Measurements from ENCODE around the gene EMC6.

DNA sequence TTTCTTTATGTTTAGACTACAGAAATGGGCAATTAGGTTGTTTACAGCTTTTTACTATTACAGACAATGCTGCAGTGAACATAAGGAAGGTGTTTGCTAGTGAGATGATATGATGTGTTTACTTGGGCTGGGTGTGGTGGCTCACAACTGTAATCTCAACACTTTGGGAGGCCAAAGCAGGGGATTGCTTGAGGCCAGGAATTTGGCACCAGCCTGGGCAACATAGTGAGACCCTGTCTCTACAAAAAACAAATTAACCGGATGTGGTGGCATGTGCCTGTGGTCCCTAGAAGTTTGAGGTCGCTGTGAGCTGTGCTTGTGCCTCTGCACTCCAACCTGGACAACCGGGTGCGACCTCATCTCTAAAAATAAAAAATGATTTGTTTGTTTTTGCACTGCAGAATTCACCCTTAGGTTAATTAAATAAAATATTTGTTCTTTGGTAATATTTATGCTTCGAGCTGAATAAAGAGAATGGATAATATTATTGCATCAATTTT, 15.0 kb downstream of the PAFAH1B1 start:
- PRO-cap, result no peak
- RAMPAGE, long total RNA, result no peak
- RRBS, result 74% methylated on average over 2 of the region's 5 CpGs

DNA sequence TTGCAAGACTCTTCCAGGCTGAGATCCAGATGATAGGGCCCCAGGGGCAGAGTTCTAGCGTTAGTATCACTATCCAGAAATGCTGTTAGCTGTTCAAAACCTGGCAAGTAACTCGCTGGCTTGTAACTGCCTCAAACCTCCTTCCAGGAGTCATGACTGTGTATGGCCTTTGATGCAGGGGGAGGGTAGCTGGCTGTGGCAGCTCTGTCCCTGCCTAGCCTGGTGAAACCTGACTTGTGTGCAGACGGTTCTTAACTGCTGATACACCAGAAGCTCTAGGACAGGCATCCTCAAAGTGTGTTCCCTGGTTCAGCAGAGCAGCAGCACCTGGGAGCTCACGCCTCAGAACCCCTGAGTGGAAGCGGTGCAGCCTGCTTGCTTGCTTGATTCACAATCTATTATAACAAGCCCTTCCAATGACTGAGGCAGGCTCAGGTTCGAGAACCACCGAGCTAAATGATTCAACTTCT, 24.7 kb downstream of the CLUH start:
- PRO-cap, result no peak
- RAMPAGE, long total RNA, result no peak
- RRBS, result no CpG with 5 or more reads among the region's 7 CpGs

- PRO-cap, result no peak
- RAMPAGE, long total RNA, result no peak
- RRBS, result 93% methylated on average over 7 of the region's 20 CpGs
Observed at GRCh38 chr17:2703166-2703629, 8.4 kb downstream of the CLUH start.

- PRO-cap, result no peak
- RAMPAGE, long total RNA, result no peak
- RRBS, result no CpG with 5 or more reads among the region's 7 CpGs
Observed at GRCh38 chr17:2708161-2708669, 3.3 kb downstream of the CLUH start.

GRCh38 chr17:2756191-2756563, 6.7 kb upstream of the CCDC92B start:
- PRO-cap, result no peak
- RAMPAGE, long total RNA, result no peak
- RRBS, result no CpG with 5 or more reads among the region's 17 CpGs

GRCh38 chr17:2777399-2777836, 18.8 kb upstream of the RAP1GAP2 start:
- PRO-cap, result no peak
- RAMPAGE, long total RNA, result no peak
- RRBS, result 17% methylated on average over 3 of the region's 7 CpGs

DNA sequence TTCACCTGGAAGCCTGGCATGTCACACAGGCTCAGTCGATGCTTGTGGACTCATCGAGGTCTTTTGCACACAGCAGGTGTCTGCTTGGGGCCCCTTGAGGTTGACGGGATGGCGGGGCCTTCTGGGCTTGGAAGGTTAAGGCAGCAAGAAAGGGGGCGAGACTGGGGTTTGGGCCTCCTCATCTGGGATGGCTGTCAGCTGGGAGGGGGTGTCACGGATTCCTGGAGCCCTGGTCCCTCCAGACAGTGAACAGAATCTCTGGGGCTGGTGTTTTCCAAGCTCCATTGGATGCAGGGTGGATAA, 2.0 kb downstream of the RAP1GAP2 start:
- PRO-cap, result no peak
- RAMPAGE, long total RNA, result no peak
- RRBS, result no CpG with 5 or more reads among the region's 6 CpGs

DNA sequence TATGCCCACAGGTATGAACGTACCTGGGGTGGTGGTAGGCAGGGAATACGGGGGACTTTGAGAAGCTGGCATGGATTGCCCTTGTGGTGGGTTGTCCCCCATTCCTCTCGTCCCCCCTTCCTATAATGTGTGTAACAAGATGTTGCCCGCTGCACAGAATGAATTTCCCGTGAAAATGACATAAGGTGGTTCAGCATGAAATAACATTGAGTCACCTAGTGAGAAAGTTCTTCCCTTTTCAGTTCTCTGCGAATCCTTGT, 58.8 kb downstream of the RAP1GAP2 start:
- PRO-cap, result no peak
- RAMPAGE, long total RNA, result no peak
- RRBS, result no CpG with 5 or more reads among the region's 6 CpGs

GRCh38 chr17:2907031-2907679, 110.9 kb downstream of the RAP1GAP2 start:
- PRO-cap, result no peak
- RAMPAGE, long total RNA, result no peak
- RRBS, result no CpG with 5 or more reads among the region's 13 CpGs

- PRO-cap, result no peak
- RAMPAGE, long total RNA, result no peak
- RRBS, result no CpG with 5 or more reads among the region's 7 CpGs
Observed at GRCh38 chr17:2949508-2950031, 113.8 kb downstream of the OR1D5 start.

- PRO-cap, result unidirectional peak, plus-strand start at chr17:3049188
- RAMPAGE, long total RNA, result no peak
- RRBS, result 7% methylated on average over 6 of the region's 25 CpGs
Observed at GRCh38 chr17:3049054-3049569, 14.3 kb downstream of the OR1D5 start.

DNA sequence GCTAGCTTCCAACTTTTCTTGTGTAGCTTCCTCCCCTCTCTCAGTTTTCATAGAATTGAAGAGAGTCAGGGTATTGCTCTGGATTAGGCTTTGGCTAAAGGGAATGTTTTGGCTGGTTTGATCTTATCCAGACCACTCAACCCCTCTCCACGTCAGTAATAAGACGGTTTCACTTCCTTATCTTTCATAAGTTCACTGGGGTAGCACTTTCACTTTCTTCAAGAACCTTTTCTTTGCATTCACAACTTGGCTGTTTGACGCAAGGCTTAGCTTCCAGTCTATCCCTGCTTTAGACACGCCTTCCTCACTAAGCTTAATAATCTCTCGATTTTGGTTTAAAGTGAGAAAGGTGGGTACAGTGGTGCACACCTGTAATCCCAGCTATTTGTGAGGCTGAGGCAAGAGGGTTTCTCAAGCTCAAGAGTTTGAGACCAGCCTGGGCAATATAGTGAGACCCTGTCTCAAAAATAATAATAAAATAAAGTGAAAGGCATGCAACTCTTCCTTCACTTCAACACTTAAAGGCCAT, 29.7 kb upstream of the OR1A2 start:
- PRO-cap, result no peak
- RAMPAGE, long total RNA, result no peak
- RRBS, result no CpG with 5 or more reads among the region's 5 CpGs

DNA sequence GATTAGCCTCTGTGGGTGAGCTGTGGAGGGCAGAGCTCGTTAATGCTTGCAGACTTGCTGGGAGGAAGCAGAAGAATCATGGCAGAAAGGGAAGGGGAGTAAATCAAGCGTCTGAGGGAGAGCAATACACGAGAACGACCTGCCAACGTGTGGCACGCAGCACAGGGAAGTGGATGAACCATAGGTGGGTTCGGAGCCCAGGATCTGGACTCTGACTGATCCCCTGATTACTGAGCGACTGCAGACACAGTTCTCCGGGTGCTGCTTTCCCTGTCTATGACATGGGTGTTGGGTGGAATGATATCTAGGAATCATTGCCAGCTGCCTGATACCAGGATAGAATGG, 5.6 kb upstream of the OR1R1P start:
- PRO-cap, result no peak
- RAMPAGE, long total RNA, result no peak
- RRBS, result no CpG with 5 or more reads among the region's 9 CpGs

DNA sequence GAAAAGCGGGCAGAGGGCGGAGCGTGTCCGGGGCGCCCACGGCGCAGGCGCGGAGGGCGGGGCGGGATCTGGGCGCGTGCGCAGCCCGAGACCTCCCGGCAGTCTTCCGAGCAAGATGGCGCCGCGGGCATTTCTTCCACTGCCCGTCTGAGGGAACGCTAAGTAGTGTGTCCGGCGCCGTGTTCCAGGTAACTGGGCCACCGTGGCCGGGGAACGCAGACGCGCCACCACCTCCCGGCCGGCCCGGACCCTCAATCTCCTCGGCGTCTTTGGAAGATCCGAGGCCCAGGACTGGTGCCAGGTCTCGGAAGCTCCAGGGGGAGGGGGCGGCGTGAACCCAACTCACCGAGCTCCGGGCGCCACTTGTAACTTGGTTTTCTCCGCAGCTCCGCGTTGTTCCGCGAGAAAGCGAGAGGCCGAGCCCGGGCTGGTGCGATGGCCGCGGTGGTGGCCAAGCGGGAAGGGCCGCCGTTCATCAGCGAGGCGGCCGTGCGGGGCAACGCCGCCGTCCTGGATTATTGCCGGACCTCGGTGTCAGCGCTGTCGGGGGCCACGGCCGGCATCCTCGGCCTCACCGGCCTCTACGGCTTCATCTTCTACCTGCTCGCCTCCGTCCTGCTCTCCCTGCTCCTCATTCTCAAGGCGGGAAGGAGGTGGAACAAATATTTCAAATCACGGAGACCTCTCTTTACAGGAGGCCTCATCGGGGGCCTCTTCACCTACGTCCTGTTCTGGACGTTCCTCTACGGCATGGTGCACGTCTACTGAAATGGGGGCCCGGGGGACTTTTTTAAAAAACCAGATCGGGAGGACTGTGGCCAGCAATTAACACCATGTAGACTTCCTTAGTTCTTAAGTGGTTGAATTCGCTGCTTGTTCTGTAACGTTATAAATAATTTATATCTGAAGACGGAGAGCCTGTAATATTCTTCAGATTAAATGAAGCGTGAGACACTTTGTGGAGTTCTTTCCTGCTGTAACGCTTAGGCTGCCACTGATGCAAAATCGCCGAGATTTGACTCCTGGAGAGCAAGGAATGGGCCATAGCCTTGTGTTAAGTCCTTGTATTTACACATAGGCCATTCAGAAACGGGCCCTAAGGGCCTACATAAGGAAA, at the start of gene EMC6:
TSS of gene EMC6 (plus strand) at position 101 of the 1,117 bp plus-strand sequence.
- PRO-cap, result bidirectional peak, plus-strand start at position 101 of the sequence, minus-strand start outside the sequence
- RAMPAGE, long total RNA, result no peak
- RRBS, result 1% methylated on average over 53 of the region's 91 CpGs

DNA sequence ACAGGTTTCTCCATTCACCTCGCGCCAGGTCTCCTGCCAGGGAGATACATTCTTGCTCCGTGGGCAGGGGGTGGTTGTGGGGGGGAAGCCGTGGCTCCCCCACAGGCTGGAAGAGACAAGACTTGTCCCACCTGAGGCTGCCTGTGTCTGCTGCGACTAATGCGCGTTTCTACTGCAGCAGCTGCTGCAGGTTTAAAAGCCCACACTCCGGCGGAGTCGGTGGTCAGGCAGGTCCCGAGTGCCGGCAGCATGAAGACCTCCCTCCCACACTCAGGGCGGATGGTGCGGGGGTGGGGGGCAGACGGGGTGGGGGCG, 856 bp upstream of the P2RX5 start:
- PRO-cap, result no peak
- RAMPAGE, long total RNA, result no peak
- RRBS, result no CpG with 5 or more reads among the region's 16 CpGs

GRCh38 chr17:3828698-3828949, 17.4 kb downstream of the NCBP3 start:
- PRO-cap, result no peak
- RAMPAGE, long total RNA, result no peak
- RRBS, result no CpG with 5 or more reads among the region's 1 CpG

GRCh38 chr17:3924440-3925262, 8.4 kb upstream of the P2RX1 start:
- PRO-cap, result no peak
- RAMPAGE, long total RNA, result no peak
- RRBS, result 73% methylated on average over 12 of the region's 38 CpGs

DNA sequence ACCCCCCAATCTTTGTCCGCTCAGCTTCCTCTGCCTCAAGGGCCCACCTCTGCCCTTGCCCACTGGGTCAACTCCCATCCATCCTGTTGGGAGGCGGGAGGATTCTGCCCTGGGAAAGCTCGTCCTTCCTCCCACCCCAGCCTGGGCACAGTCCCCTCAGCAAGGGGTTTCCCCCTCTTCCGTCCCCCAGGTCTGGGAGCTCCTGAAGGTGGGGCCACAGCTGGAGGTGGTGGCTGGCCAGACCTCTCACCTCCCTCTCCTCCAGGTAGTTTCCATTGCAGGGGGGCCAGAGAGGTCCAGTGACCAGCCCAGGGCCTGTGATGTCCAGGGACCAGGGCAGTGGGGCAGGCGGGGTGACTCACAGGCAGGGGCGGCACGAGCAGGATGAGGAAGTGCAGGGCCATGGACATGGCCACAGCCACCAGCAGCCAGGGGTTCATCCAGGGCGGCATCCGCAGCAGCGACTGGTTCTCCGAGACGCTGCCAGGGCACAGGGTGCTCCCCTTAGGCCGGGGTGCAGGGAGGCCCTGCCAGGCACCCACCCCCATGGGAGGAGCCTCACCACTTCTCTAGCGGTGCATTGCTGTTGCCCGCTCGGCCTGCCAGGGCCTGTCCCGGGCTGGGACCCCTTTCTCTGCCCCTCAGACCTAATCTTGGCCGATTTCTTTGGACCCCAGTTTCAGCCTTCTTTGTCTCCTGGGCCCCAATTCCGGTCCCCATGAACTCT, 12.9 kb upstream of the P2RX1 start:
- PRO-cap, result no peak
- RAMPAGE, long total RNA, result no peak
- RRBS, result 84% methylated on average over 5 of the region's 19 CpGs

DNA sequence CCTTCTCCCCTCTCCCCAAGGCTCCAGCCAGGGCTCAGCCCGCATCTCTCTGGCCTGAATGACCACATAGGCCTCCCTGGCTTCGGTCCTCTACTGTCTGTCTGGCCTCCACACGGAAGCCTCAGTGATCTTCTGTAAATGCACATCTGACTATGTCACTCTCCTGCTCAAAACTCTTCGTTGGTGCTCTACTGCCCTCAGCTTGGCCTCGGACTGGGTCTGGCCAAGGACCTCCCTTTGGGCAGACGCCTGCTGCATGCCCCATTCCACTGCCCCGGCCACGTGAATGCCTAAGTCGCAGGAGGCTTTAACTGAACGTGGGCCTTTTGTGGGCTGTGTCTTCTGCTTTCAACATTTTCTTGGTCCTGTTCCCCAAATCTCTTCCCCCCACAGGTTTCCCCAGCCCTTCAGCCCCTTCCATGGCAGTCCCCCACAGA, 20.2 kb downstream of the ATP2A3 start:
- PRO-cap, result no peak
- RAMPAGE, long total RNA, result no peak
- RRBS, result no CpG with 5 or more reads among the region's 10 CpGs

- PRO-cap, result no peak
- RAMPAGE, long total RNA, result no peak
- RRBS, result 100% methylated on average over 4 of the region's 22 CpGs
Observed at GRCh38 chr17:3951343-3951862, 12.8 kb downstream of the ATP2A3 start.

All from lung (tissue), 4 donors.